Endometrial microvascular endothelial cells (primary cell): ENCODE measurements around a stretch of chr4.

- RAMPAGE, long total RNA: no peak
Observed at GRCh38 chr4:6871197-6872296, 38.1 kb upstream of the TBC1D14 start.

- RAMPAGE, long total RNA: no peak
Observed at GRCh38 chr4:6892067-6892909, 17.3 kb upstream of the TBC1D14 start.

GRCh38 chr4:6942174-6942952 lies 32.7 kb downstream of the TBC1D14 start:
- RAMPAGE, long total RNA: no peak

DNA sequence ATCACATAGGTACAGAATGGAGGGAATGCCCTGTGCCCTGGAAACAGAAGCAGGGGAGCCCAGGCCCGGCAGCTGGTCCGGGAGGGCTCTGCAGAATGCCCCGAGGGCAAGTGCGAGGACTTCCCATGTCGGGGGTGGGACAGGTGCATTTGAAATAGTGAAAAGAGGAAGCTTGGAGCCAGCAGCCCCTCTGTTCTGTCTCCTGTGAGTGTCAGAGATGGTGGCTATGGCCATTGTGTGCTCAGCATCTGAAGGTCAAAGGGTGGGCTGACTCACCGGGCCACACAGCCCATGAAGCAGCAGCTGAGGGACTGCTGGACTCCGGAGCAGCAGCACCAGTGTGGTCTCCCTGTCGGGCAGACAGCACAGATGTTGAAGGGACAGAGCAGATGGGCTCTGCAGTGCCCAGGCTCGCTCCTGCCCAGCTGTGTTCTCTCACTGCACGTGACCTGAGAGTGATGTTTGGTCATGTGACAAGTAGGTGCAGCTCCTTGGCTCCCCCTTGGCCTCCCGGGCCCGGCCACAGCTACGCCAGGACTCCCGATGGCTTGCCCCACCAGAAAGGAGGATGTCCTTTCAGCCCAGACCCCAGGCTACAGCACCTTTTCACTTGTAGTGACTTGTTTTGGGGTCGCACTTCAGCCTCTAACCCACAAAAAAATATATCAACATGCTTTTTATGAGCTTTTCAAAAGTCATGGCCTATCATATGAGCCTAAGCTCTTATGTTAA lies 53.6 kb downstream of the TBC1D14 start:
- RAMPAGE, long total RNA: no peak

- RAMPAGE, long total RNA: no peak
Observed at GRCh38 chr4:6987401-6987964, 55.3 kb downstream of the CCDC96 start.

- RAMPAGE, long total RNA: no peak
Observed at GRCh38 chr4:6987965-6988362, 54.8 kb downstream of the CCDC96 start.

DNA sequence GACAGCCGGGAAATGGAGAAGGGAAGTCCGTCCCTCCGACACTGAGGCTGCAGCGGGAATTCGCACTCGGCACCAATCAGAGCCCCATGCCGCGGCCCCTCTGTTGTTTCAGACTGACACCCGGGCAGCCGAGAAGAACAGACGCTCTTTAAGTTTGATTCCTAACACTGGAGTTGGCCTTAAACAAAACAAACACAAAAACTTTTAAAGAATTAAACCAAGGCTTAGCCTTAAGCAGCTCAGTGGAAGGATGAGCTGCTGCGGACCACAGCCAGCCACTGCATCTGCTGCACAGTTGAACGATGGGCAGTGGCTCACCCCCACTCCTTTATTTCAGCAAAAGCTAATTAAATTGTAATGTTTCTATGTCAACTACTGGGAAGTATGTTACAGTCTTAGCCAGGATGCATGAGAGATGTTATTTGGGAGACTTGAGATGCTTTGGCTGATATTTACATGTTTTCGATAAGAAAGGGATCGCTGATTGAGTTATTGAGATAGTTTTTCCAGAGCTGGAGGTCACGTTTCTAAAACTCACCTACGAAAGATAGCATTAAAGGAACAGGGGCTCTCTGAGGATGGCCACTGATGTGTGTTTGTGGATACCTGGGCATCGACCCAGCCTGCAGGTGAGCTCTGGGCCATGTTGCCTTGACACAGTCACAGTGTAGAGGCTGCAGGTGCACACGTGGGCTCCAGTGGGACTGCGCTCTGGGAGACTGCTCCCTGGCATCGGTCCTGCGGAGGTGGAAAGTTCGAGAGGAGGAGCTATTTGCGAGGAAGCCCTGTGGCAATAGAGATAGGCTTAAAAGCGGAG lies 12.2 kb downstream of the CCDC96 start:
- RAMPAGE, long total RNA: no peak

GRCh38 chr4:7043887-7044314 lies 729 bp downstream of the TADA2B start:
- RAMPAGE, long total RNA: no peak

- RAMPAGE, long total RNA: no peak
Observed at GRCh38 chr4:7052373-7053418, 9.5 kb downstream of the TADA2B start.

DNA sequence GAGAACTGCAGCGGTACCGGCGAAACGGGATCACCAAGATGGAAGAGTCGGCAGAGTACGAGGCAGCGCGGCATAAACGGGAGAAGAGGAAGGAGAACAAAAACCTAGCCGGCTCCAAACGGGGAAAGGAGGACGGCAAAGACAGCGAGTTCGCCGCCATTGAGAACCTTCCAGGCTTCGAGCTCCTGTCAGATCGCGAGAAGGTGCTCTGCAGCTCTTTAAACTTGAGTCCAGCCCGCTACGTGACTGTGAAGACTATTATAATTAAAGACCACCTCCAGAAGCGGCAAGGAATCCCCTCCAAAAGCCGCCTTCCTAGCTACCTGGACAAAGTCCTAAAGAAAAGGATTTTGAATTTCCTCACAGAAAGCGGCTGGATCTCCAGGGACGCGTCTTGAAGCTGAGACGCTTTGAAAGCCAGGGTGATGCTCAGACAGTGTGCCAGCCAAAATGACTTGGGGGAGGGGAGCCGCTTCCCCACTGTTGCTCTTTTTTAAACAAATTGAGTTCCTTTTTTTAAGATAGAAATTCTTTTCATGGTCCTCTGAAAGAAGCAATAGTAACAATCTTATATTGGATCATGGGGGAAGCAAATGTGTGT lies 11.6 kb downstream of the TADA2B start:
- RAMPAGE, long total RNA: no peak

GRCh38 chr4:7084577-7085249 lies 16.8 kb upstream of the GRPEL1 start:
- RAMPAGE, long total RNA: no peak

GRCh38 chr4:7336821-7337168 lies 97.9 kb downstream of the PSAPL1 start:
- RAMPAGE, long total RNA: no peak

GRCh38 chr4:7435451-7436402 lies 997 bp upstream of the PSAPL1 start:
- RAMPAGE, long total RNA: no peak

- RAMPAGE, long total RNA: no peak
Observed at GRCh38 chr4:7490070-7490360, 55.3 kb upstream of the PSAPL1 start.

- RAMPAGE, long total RNA: no peak
Observed at GRCh38 chr4:7498869-7499068, 64.0 kb upstream of the PSAPL1 start.

DNA sequence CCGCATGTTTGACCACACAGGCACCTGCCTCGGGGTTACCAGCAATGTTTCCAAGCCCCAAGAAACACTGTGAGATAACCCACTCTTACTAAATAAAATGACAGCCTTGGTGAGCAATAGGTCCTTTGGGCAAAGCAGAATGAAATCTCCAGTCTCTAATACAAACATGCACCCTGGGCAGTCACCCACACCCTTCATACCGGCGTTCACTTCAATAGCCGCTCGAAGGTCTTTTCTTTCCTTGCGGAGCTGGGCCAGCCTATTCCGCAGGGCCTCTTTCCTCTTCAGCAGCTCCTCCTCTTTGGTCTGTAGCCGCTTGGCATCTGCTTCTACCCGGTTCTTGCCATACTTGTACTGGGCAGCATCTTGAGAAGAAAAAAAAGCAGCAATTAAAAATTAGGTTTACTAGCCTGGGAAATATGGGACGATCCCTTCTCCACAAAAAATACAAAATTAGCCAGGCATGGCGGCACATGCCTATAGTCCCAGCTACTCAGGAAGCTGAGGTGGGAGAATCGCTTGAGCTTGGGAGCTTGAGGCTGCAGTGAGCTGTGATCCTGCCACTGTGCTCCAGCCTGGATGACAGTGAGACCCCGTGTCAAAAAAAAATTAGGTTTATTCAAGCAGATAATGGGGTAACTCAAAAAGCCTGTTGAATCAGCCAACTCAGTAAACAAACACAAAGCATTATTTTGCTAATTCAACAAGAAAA lies 165.0 kb downstream of the AFAP1 start:
- RAMPAGE, long total RNA: no peak

- RAMPAGE, long total RNA: no peak
Observed at GRCh38 chr4:7807118-7807911, 132.3 kb downstream of the AFAP1 start.

GRCh38 chr4:7842391-7843399 lies 97.0 kb downstream of the AFAP1 start:
- RAMPAGE, long total RNA: no peak

DNA sequence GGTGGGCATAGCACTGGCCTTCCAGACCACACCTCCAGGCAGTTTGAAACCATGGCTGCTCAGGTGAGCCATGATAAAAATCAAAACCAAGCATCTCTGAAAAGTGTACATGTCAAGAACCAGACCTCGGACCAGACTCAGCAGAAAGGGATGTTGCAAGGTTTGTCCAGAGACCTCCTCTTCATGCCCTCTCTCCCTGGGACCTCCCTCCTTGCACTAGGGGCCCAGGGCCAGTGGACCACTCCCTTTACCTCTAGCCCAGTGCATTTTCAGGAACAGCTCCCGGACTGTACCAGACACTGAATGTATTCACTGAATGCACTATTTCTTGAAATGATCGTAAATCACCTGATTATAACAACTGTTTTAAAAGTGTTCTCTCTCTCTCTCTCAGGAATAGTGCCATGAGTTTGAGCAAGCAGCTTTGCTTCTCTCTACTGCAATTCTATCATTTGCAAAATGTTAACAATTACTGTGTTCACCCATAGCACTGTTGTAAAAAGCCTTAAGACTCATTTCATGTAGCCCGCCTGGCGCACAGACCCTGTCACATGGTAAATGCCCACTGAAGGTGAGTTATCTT lies 22.9 kb downstream of the AFAP1 start:
- RAMPAGE, long total RNA: no peak

- RAMPAGE, long total RNA: no peak
Observed at GRCh38 chr4:7929414-7930086, 10.1 kb downstream of the AFAP1 start.